Cytotoxic T cell (primary cell): ENCODE data around the genes SPNS2 and SMTNL2.

DNA sequence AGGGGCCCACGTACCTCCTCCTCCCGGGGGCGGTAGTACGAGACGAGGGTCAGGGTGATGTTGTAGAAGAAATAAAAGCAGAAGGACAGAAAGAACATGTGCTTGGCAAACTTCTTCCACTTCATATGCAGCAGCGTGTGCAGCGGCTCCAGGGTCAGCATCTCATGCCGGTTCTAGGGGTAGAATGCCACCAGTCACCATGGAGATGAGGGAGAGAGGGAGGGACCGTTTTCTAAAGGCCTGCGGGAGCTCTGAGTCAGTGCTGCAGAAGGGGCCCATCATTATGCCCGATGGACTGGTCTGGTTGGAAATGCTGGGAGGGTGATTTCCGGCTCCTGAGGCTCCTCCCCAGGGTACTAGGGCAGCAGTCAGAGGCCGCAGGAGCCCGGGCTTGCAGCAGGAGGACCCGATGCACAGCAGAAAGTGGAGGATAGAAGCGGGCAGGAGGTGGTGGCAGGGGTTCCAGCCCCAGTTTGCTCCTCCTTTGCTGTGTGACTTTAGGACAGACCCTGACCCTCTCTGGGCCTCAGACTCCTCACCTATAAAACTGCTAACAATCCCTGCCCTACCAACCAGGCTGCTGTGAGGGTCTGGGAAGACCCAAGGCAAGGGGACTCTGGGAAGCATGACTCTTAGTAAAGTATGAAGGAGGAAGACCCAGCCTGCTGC lies 28.7 kb downstream of the TRPV3 start:
- PRO-cap, 2 experiments, result no peak in any of the 2 experiments

DNA sequence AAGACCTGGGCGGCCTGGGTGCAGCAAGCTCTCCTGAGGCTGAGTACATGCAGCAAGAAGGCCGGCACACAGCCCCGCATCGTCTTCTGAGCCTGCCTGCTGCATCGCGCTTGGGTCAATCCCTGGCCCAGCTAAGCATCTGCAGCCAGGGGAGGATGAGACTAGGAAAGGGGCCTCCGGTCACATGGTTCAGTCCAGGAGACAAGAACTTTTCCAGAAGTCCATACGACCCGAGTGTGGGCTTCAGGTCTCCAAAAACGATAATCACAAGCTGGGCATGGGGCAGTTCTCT lies 611 bp upstream of the TRPV1 start:
- PRO-cap, 2 experiments, result peak in 1 of 2 experiments; most common minus-strand start position 77 of the sequence (in 1)

- PRO-cap, 2 experiments, result no peak in any of the 2 experiments
These were observed 3.2 kb downstream of the CTNS start for GRCh38 chr17:3639701-3640259.

GRCh38 chr17:3657829-3658893 lies 10.2 kb downstream of the TAX1BP3 start:
- PRO-cap, 2 experiments, result no peak in any of the 2 experiments

GRCh38 chr17:3738489-3739112 lies 14.9 kb downstream of the HASPIN start:
- PRO-cap, 2 experiments, result peak in 1 of 2 experiments; most common plus-strand start chr17:3738901 (in 1); most common minus-strand start chr17:3738788 (in 1)

DNA sequence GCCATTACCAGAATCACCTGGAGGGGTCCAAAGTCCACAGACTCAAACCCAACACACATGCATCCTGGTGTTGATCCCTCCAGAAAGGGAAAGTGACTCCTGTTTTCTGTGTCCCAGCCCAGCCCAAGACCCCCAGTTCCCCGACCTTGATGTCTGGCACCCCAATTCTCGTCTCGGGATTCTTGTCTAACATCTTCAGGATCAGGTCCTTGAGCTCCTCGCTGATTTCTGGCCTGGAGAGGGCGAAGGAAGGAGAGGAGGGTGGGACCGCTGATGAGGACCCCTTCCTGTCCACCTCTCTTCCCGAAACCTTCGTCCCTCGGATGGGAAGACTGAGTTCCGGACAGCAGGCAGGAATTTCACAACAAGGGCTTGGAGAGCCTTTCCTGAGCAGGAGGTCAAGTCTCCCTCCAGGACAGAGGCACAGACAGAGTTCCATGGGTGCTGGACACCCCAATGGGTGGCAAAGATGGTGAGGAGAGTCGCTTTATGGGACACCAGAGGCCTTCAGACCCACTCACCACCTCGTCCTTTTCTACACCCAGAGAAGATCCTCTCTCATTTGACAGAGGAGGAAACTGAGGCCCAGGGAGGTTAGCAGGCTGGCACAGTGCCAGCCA lies 23.1 kb downstream of the CAMKK1 start:
- PRO-cap, 2 experiments, result no peak in any of the 2 experiments

DNA sequence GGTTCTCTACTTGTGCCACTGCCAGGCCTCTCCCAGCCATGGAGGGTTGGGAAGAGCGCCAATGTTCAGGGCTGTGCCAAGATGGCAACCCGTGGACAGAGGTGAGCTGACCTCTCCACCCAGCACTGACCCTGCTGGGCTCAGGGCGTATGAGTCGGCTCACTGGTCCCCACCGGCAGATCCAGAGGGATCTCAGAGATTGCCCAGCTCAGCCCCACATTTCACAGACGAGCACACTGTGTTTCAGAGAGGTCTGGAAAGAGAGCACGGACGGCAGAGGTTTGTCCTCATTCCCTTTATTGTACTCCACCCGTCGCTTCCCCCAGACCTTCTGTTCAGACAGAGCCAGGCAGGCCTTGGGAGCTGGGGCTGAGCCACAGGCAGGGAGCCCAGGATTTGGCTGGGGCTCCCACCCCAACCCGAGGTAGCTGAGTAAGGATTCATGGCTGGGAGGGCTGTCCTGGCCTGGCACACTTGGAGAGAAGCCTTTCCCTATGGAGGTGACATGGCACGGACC lies 3.5 kb upstream of the CAMKK1 start:
- PRO-cap, 2 experiments, result no peak in any of the 2 experiments

DNA sequence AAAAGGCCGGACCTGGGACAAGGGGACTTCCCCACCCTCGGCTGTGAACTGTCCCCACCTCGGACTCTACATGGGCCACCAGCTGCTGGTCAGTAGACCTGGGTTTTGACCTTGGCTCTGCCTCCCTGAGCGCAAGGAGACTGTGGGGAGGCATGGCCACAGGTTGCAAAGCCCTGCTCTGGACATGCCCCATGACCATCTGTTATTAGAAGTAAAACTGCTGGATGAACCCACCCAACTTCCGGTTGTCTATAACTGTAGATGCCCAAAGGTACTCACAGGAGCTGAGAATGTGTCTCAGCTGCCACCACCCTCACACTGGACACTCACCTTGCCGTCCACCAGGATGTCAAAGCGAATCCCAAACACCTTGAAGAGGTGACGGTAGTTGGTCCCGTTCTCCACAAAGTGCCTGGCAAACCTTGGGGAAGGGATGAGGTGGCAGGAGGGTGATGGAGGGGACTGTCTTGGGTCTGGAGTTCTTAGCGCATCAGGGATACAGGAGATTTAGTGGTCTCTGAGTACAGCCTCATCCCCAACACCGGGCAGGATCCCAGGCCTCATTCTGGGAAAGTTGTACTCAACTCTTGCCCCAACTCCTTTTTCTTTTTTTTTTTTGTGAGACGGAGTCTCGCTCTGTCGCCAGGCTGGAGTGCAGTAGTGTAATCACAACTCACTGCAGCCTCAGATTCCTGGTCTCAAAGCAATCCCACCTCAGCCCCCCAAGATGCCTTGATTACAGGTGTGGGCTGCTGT lies 5.9 kb upstream of the CAMKK1 start:
- PRO-cap, 2 experiments, result no peak in any of the 2 experiments

GRCh38 chr17:3943253-3944062 lies 20.8 kb downstream of the ATP2A3 start:
- PRO-cap, 2 experiments, result no peak in any of the 2 experiments

DNA sequence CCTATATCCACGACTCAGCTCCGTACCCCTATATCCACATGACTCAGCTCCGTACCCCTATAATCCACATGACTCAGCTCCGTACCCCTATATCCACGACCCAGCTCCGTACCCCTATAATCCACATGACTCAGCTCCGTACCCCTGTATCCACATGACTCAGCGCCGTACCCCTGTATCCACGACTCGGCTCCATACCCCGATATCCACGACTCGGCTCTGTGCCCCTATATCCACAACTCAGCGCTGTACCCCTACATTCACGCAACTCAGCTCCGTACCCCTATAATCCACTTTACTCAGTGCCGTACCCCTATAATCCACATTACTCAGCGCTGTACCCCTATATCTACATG lies 17.1 kb downstream of the CYB5D2 start:
- PRO-cap, 2 experiments, result no peak in any of the 2 experiments

- PRO-cap, 2 experiments, result no peak in any of the 2 experiments
These were observed 20.0 kb downstream of the CYB5D2 start for GRCh38 chr17:4162699-4163630.

DNA sequence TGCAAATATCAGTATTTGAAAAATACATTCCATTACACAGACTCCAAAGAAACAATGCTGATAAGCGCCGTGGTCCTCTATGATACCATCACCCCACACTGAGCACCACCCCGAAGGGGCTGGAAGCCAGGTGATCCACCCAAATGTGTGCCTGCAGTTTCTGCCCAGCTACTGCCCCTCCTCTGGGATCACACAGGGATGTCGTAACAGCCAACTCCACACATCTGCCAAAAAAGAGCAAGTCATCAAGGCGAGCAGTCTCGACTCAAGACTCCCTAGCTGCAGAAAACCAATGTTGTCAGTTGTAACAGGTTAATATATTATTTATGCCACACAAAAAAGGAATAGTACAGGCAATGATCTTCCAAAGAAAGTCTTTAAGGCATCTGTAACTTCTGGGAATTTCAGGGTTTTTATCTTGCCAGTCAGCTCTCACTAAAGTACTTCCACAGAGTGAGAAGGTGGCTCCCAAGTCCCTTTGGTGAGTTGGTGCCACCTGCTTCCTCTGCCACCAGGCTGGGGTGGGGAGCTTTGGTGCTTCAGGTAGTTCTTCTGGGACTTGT lies 21.0 kb downstream of the CYB5D2 start:
- PRO-cap, 2 experiments, result no peak in any of the 2 experiments

- PRO-cap, 2 experiments, result no peak in any of the 2 experiments
These were observed 43.0 kb downstream of the ANKFY1 start for GRCh38 chr17:4220560-4221490.

DNA sequence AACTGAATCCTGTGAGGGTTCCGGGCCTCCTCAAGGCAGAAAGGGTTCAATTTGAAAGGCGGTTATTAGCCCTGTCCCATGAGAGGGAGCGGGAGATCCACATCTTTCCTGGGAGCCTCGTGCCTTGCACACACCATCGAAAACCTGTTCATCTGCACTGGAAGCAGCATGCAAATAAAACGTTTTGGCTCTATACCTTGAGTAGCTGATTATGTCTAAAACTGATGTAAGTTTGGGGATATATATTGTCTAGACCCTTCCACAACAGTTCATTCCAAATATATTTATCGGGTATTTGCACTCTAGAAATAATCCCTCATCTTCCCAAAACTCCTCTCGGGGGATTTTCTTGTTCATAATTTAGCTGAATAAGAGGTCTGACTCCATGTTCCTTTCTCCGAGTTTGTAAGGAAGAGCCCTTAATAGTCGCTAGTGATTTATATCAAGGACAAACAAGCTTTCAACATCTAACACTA lies 4.5 kb upstream of the ANKFY1 start:
- PRO-cap, 2 experiments, result no peak in any of the 2 experiments

- PRO-cap, 2 experiments, result no peak in any of the 2 experiments
These were observed 24.4 kb downstream of the UBE2G1 start for GRCh38 chr17:4342066-4342538.

GRCh38 chr17:4498386-4499021 lies at the start of gene SPNS2:
SPNS2 (plus strand) TSS chr17:4498881.
- PRO-cap, 2 experiments, result peak in 2 of 2 experiments; most common plus-strand start chr17:4498926 (in 2)

- PRO-cap, 2 experiments, result no peak in any of the 2 experiments
These were observed 20.9 kb downstream of the SPNS2 start for GRCh38 chr17:4519561-4520045.

DNA sequence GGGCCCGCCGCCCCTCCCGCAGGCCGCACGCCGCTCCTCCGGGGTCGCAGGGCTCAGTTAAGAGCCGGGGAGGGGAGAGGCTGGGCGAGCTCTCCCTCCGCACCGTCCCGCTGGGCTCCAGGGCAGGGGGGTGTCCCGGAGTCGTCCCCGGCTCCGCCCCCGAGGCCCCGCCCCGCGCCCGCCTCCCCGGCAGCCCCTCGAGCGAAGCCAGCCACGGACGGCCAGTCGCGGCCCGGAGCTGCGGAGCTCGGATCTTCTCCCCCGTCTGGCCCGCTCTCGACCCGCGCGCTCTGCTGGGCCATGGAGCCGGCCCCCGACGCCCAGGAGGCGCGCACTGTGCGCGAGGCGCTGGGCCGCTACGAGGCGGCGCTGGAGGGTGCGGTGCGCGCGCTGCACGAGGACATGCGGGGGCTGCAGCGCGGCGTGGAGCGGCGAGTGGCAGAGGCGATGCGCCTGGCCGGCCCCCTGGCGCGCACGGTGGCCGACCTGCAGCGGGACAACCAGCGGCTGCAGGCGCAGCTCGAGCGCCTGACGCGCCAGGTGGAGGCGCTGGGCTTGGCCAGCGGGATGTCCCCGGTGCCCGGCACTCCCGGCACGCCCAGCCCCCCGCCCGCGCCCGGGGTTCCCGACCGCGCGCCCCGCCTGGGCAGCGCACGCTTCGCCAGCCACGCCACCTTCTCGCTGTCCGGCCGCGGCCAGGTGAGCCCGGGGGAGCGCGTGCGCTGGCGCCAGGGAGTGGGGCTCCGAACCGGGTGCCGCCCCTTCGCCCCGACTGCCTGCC lies at the start of gene SMTNL2:
Gene SMTNL2 (plus strand): TSS at position 224 of the 781 bp plus-strand sequence.
- PRO-cap, 2 experiments, result peak in 1 of 2 experiments; most common plus-strand start position 224 of the sequence (in 1)

DNA sequence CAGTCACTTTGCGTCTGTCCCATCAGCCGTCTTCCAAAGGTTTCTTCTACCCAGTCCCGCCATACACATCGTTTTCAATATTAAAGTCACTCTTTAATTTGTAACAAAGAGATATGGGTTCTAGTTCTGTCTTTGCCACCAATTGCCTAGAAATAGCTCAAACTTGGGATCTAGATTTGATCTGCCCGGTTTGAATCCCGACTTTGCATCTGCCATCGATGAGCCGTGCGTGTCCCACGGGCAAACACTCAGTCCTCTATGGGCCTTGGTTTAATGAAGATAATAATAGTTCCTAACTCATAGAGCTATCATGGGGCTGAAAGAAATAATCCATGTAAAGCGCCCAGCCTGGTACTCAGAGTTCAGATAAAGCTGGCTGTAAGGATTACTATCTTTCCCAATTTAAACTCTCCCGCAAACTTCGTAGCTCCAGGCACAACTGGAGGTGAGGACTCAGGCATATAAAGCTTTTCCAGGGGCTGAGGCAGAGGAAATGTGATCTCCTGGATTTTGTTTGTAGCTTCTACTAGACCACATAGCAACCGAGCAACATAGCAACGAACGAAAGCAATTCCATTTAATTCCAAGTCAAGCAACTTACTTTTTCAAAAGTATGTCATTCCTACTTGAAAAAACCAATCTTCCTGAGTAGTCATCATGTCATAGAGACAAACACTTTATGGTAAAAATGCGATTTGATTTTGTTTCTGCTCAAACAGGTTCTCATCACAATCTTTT lies 16.3 kb downstream of the ALOX15 start:
- PRO-cap, 2 experiments, result no peak in any of the 2 experiments

DNA sequence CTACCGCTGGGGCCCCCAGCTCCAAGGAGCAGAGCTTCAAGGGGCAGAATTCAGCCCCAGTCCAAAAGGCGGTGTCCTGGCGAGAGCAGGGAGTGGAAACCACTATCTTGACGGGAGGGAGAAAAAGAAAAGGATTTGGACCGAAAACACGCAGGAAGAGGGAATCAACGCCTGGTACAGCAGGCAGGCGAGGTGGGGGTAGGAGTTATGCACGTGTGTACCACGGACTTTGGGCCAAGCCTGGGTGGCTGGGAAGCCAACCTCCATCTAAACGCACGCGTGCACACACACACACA lies 252 bp upstream of the ALOX15 start:
- PRO-cap, 2 experiments, result no peak in any of the 2 experiments